SJCRH30 (cell line): ENCODE data around the gene SEMA4B.

DNA sequence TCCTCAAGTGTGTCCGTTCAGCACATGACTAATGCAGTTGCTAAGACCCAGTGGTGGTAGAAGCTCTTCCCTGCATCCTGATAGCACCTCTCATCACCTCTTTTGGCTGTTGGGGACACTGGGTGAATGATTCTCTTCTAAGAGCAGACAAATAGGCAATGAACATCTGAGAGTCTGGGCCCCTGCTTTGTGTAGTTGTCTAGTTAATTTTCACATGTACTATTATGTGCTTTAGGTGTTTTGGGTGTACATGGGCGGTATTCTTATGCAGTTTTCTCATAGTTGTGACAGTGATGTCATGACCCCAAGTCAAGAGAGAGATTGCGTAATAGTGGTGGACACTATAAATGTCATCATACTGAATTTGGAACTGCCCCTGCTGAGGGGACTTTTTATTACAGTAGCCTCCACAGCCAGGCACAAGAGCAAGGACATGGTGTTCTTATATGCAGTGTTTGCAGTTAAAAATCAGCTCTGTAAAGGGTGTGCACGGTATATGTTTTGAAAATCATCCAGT, 29.4 kb downstream of the ABHD2 start:
- RAMPAGE, long total RNA = no peak

DNA sequence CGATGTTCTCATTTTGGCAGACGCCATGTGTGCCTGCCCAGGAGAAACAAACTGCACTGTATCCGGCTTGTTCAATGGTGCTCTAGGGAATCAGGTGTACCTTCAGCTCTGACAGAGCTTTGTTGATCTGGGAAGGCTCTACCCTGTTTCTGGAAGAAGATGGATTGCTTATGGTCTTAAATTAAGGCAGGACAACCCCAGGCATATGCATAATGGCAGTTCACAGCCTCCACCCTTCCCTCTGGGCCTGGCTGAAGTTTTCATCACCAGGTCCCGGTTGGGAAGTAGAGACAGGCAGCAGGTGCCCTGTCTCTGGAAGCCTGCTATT, 34.1 kb downstream of the ABHD2 start:
- RAMPAGE, long total RNA = no peak

DNA sequence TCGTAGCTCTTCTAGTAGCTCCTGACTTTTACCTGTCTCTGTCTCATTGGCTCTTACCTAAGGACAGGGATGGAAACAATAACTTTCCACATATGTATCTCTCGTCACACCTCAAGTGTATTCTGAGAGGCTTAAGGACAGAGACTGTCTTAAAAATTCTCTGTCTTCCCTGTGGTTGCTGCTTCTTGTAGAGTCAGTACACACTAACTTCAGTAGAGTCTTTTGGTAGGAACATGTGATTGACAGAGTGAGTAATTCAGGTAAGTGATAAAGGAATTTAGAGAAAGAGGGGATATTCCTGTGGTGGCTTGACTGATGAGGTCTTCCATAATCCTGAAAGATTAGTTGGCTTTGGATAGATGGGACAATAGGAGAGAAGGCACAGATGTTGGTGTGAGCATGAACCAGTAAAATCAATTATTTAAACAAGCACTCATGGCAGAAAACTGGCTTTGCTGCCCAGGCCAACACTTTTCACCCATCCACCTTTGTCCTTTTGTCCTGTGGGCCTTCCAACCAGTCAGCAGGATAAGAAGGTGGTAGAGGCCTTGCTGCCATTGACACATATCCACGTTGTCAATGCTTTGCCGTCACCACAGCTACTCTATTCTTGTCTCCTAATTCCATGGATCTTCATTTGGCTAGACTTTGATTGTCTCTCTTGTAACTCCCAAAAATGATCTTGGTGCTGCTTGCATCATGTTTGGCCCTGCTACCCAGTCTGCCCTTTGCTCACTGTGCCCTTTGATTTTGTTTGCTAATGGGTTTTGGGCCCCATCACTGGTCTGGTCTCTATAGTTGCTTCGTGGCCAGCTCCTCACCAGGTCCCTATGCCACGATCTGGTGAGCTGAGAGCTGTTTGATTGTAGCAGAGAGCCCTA, 39.9 kb downstream of the ABHD2 start:
- RAMPAGE, long total RNA = no peak

DNA sequence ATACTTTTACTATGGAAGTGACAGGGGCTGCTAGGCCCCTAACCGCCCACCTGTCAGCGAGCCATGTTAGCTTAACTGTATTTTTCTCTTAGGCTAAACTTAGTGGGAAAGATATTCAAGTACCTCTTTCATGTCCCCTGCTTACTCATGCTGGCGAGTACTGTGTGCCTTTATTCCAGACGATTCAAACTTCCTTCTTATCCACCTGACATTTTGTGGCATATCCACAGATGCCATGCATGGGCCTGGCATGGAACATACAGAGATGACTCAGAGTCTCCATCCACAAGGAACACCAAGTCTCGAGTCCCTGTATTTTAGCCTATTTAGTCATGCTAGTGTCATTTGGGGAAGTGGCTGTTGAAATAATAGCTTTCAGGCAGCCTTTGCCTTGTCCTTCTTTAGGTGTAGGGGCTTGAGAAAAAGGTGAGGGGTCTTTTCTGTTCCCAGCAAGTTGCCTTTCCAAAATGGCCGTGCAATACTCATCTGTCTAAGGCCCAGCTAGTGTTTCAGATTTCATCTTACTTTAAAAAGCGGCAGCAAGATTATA, 53.5 kb downstream of the RLBP1 start:
- RAMPAGE, long total RNA = no peak

GRCh38 chr15:89333042-89334208, 1.2 kb downstream of the POLG start:
- RAMPAGE, long total RNA = no peak

DNA sequence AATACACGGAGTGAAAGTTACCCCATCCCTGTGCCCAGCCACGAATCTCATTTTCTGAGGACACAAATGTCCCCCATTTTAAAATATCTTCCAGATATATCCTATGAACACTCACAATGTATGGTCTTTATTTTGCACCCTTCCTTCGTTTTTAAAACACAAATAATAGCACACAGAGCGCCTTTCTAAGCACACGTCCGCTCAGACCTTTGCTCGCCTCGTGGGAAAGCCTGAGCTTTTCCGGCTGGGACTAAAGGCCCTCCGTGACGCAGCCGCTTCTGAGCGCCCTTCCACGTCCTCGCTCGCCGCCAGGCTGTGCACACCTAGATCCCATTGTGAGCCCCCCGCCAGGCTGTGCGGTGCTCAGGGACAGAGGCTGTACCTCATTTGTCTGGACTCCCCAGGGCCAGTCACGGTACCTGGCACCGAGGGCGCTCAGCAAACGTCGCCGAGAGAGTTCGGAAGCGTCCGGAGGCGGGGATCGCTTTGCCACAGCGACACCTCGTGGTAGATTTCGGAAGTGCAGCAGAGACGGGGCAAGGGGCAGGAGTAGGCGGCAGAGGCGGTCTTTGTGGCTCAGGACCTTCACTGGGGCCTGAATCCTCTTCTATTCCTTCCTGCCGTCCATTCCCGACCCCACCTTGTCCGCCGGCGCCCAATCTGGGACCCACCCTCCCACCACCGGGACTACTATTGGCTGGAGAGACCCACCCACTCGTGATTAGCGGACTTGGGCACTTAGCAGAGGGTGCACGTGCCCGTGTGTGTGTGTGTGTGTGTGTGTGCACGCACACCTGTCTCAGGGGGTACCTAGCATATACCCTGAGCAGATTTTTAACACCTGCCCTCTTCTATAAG, 65.8 kb downstream of the RHCG start:
- RAMPAGE, long total RNA = no peak

- RAMPAGE, long total RNA = no peak
Observed at GRCh38 chr15:89456811-89457541, 39.4 kb downstream of the RHCG start.

- RAMPAGE, long total RNA = no peak
Observed at GRCh38 chr15:89631533-89632479, 23.5 kb downstream of the KIF7 start.

DNA sequence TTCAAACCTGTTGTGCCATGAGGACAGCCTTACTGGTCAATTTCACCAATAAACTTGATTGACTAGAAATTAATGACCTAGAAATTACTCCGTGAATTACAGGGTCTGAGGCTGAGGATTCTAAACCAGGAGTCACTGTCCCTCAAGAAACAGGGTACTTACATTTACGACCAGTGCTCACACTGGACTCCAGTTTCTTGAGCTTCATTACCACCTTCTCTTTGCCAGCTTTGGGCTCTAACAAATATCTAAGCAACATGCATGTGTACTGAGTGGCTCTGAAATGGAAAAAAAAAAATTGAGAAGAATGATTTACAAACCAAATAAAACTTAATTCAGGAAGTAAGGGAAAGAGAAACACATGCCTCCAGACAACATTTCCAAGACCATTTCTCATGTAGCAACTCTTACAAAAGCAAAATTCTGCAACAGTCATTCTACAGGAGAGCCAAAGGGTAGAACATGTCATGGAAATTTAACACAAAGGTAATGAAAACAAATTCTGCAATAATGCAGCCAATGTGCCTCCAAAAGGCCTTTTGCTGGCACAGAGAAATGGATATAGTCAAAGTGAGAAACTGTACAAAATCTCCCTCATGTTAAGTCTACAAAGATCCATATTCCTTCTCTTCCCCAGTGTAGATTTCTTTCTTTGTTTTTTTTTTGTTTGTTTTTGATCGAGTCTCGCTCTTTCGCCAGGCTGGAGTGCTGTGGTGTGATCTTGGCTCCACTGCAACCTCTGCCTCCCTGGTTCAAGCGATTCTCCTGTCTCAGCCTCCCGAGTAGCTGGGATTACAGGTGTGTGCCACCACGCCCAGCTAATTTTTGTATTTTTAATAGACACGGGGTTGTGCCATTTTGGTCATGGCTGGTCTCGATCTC, 4.0 kb downstream of the PEX11A start:
- RAMPAGE, long total RNA = no peak

DNA sequence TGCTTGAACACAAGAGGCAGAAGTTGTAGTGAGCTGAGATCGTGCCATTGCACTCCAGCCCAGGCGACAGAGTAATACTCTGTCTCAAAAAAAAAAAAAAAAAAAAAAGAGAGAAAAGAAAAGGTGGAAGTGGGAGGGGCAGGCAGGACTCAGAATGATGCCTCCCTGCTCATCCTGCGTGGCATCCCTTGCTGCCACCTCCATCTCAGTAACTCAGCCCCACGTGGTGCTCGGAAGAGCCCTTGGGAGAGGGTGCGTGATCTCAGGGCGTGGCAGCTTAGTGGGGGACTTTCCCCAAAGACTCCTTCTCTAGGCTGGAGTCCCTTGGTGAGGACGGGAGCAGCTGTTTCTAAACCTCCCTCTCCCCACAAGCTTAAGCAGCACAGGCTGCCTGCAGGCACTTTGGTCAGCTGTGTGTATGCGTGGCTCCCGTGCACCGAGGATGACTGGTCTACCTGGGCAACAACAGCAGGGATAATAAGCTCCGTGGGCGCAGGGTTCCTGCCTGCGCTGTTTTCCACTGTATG, 7.3 kb upstream of the ANPEP start:
- RAMPAGE, long total RNA = no peak

DNA sequence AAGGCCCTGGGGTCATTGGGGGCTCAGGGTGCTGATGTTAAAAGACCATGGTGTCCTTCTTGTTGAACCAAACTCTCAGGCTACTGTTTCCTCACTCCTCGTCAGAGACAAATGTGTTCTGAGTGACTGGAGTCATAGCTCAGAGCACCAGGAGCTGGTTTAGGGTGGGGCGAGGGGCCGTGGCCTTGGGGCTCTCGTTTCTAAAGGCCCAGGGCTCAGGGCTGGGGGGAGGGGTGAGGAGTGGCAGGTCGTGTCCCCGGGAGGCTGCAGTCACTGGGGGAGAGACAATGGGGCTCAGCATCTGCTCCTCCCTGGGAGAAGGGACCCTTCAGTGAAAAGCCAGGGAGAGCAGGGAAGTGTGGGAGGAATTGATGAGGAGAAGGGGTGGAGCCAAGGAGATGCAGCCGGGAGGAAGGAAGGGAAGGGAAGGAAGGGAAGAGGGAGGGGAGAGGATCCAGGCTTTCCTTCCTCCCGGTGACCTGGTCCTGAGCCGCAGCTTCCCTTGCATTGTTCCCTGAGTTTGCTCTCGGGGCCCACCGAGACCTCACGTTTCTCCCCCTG, 1.5 kb upstream of the ZNF710 start:
- RAMPAGE, long total RNA = no peak

DNA sequence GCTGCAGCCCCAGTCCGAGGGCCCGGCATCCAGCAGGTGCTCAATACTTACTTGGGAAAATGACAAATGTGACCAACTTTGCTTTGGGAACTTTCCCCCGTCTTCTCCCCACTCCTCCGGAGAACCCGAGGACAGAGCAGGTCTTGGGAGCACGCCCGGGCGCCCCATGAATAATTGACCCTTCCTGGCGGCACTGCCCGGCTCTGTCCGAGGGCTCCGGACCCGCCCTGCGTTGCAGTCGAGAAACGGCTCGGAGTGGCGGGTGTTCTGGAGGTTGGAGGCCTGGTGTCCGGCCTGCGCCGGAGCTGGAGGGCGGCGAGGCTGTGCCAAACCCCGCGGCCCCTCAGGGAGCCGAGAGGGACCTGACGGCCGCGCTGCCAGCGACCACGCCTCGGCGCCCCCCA, 1.1 kb upstream of the ZNF710 start:
- RAMPAGE, long total RNA = no peak

DNA sequence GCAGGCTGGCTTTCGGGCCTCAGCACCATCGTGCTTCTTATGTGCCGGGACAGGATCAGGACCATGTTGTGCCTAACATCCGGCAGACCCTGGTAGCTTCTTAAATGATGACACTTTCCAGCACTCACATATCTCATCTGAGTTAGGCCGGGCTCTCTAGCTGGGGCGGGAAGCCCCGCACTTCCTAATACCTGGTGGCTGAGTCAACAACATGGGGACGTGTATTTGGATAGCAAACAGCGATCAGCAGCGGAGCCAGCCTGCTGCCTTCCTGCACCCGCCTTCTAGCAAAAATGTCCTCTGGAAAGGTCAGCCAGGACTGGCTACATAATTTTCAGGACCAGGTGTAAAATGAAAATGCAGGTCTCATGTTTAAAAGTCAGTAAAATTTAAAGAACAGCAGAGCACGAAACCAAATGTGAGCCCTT, 34.4 kb downstream of the ZNF710 start:
- RAMPAGE, long total RNA = no peak

DNA sequence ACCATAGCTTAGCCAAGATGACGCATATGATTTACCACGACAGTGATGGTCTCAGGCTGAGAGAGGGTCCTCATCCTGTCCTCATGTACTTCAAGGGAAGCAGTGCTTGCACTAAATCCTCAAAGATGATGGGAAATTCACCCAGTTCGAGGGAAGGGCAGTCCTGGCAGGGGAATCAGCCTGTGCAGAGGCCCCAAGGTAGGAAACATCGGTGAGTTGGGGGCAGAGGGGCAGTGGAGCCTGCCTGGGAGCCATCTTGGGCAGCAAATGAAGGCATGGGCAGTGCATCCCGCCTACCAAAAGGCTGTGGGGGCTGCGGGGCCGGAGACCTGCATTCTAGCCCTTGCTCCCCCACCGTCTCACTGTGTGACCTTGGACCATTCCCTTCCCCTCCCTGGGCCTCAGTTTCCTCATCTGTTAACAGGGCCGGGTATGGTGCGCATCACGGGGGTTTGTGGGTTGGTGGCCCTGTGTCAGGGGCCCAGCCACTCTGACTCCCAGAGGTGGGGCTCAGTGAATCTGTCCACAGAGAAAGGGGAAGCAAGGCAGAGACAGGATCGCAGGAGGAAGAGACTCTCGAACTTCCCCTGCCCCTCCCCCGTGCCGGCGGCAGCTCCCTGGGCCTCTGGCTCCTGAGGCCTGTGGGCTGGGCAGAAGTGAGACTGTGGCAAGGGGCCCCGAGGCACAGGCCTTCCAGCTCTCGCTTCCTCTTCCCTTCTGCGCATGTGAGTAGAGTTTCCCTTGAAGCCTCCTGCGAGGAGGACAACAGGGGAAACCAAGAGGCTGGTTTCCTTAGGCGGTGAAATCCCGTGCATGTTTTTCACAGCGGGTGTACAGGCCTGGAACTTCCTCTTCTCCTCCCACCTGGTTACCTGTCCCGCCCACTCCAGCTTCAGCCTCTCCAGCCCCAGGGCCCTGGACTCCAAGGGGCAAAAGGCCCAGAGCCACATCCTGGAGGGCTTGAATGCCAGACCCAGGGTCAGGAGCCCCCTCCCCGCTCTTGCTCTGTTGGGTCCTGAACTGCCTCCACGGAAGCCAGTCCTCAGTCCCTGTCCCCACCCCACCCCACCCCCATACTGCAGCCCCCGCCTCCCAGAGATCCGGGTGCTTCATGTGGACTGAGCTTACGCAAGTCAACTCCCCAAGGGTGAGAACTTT, 42.8 kb downstream of the IDH2 start:
- RAMPAGE, long total RNA = no peak

DNA sequence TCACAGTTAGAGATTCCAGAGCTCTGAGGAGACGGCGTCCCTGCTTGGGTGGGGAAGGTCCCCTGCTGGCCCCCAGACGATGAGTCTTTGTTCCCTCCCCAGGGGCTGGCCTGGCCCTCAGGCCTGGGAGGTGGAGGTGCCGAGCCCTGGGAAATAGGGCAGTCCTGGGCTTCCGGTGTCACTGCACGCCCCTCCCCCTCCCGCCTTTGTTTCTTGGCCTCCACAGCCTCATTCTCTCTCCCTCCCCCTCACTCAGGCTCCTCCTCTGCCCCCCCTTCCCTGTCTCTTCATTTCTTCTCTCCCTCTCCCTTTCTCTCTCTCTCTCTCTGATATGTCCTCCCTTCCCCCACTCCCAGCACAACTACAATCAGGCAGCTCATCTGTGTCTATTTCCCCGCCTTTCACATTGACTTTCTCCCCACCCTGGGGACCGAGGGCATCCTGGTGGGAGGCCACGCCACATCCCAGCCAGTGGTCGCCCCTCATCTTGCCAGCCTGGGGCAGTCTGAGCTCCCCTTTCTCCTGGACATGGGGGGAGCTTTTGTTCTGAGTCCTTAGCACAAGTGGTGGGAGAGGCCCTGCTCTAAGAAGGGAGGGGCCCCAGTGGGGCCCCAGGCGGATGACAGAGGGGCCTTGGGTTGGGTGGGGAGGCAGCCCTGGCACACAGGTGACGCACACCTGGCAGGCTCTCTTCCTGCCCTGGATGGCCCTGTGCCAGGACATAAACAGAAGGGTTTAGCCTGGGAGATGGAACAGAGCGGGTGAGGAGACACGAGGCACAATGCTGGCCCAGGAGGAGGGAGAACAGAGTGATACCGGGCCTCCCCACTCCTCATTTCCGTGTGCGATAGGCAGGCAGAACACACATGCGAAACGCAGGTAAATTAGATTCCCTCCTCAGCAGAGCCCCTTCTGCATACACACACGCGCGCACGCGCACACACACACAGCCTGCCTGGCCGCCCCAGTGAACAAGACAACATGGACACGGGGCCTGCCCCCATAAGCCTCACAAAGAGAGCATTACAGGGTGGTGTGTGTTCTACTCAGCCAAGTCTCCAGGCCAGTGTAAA, 40.0 kb downstream of the IDH2 start:
- RAMPAGE, long total RNA = no peak

- RAMPAGE, long total RNA = no peak
Observed at GRCh38 chr15:90097471-90098494, 4.5 kb downstream of the IDH2 start.

- RAMPAGE, long total RNA = no peak
Observed at GRCh38 chr15:90153624-90154040, 47.5 kb upstream of the SEMA4B start.

GRCh38 chr15:90200595-90201833, at the start of gene SEMA4B:
TSS of gene SEMA4B (plus strand) at chr15:90201330.
- RAMPAGE, long total RNA = no peak

DNA sequence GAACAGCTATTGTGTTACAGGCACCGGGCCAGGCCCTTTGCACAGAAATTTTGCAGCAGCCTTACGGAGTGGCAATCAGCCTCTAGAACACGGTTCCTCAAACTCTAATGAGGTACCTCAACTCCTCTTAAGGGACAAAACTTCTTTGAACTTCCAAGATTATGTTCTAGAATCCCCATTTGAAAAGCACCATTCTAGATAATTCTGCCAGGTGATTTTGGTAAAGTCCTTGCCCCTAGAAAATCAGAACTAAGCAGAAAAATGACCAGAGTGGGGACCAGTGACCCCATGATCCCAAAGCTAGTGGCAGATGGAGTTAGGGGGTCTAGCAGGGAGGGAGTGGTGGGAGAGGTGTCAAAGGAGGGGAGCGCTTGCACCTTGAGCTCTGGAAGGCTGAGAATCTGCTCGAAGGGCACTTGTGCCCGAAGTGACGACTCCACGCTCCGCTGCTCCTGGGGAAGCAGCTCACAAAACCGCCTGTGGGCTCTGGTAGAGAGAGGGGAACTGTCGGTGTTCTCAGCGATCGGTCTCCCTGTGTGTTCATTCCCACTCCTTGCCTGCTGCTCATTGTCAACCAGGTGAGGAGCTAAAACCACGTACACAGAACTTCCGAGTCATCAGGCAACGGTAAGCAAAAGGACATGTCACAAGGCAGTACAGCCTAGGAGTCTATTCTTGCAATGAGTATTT, 1.8 kb downstream of the CIB1 start:
- RAMPAGE, long total RNA = no peak

DNA sequence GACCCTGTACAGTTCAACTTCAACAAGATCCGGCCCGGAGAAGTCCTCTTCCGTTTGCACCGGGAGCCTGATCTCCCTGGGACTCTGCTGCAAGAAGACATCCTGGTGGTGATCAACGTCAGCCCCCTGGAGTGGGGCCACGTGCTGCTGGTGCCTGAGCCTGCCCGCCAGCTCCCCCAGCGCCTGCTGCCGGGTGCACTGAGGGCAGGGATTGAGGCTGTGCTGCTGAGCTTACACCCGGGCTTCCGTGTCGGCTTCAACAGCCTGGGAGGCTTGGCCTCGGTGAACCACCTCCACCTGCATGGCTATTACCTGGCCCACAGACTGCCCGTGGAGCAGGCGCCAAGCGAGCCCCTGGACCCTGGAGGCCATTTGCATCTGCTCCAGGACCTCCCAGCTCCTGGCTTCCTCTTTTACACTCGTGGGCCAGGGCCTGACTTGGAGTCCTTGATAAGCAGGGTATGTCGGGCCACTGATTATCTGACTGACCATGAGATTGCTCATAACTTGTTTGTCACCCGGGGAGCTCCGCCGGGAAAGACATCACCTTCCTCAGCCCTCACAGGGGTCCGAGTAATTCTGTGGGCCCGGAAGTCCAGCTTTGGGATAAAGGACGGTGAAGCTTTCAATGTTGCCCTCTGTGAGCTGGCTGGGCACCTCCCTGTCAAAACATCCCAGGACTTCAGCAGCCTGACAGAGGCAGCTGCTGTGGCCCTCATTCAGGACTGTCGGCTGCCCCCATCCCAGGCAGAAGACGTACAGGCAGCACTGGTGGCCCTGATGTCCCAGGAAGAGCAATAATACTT, 7.5 kb downstream of the GDPGP1 start:
- RAMPAGE, long total RNA = no peak